BE2C (cell line): ENCODE data around the genes CYB561D1 and GNAI3.

GRCh38 chr1:109493546-109494614 is at the start of gene CYB561D1:
CYB561D1 (plus strand) TSS chr1:109494094.
- RRBS = 1% methylated on average over 19 of the region's 56 CpGs

DNA sequence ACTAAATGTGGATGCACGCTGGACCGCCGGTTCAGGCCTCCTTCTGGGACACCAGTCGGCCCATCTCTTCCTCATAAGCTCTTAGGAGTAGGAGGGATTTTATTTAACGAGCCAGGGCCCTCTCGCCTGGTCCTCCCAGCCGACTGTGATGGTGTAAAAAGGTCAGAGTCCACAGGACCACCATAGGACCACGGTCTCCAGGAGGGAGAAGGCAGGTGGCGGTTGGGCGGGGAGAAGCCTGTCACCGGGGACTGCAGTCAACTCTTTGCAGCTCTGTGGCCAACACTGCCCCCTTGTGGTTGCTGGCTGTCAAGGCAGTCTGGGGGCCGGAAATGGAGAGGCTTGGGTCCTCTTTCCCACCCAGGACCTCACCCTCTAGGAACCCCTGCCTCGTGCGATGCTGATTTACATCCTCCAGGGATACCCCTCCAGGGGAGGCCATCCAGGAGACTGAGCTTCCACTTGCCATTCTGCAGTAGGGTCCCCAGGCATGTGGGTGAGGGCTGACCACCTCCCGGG is 7.4 kb upstream of the GPR61 start:
- RRBS = 55% methylated on average over 5 of the region's 15 CpGs

DNA sequence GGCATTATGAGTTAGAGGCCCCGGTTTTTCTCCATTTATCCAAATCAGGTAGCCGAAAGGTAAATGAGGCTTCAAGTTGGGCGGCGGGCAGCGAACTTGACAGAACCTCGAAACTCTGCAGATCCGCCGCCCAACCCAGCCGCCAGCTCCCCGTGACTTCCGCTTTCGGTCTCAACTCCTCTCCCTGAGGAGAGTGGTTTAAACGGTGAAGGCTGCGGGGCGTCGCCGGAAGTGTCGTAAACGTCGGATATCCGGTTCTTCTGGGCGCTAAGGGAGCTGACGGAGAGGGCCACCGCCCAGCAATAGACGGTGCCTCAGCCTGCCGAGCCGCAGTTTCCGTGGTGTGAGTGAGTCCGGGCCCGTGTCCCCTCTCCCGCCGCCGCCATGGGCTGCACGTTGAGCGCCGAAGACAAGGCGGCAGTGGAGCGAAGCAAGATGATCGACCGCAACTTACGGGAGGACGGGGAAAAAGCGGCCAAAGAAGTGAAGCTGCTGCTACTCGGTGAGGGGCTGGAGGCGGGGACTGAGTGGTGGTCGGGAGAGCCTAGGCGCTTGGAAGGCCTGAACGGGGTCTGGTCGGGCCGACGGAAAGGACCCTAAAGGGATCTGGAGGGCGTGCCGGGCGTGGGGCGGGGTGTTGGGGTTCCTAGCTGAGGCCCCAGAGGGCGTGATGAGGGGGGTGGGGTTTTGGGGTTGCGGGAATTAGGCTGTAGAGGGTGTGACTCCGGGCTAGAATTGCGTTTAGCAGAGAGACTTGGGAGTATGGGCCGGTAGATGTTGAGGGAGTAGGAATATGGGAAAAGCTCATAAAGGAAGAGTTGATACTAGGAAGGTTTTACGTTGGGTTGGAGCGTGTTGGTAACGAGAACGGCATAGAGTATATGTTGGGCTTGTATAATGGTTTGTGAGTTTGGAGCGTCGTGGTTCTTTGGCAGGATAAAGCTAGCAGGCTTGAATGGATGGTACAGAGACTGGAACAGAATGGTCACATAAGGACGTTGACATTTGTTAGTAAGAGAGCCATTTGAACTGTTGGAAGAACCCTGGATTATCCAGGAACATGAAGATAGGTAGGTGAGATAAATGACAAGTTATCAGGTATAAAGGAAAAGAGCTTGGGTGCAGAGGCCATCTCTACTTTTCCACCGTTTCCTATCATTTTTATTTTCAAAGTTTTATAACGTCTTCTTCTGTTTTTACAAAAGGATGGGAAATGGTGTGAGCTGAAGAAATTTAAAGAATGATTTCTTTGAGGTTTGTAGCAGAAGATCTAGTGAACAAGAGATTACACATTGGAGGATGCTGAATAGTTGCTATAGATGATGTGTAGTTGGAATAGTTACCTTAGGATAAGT is at the start of gene GNAI3:
TSS of gene GNAI3 (plus strand) at position 279 of the 1,355 bp plus-strand sequence.
- RRBS = 4% methylated on average over 14 of the region's 69 CpGs

DNA sequence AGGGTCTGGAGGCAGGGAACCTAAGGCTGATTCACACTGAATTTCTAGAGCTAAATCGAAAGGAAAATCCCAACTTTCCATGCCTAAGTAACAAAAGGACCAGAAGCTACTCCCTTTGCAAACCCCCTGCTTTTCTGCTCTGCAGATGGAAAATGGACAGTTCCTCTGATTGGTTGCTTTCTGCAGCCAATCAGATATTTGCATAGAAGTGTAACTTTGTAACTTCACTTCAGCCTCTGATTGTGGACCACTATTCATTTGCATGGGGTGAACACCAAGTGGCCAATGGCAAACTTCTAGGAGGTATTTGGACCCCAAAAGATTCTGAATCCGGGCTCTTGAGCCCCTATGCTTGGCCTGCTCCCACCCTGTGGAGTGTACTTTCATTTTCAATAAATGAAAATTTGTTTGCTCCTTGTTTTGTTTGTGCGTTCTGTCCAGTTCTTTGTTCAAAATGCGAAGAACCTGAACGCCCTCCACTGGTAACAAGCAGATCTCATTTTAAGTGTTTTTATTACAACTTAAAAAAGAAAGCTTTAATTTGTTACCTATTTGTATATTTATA is 6.5 kb upstream of the GSTM4 start:
- RRBS = no CpG with 5 or more reads among the region's 5 CpGs

- RRBS = no CpG with 5 or more reads among the region's 4 CpGs
Observed at GRCh38 chr1:109715622-109715931, 3.5 kb downstream of the GSTM5 start.

DNA sequence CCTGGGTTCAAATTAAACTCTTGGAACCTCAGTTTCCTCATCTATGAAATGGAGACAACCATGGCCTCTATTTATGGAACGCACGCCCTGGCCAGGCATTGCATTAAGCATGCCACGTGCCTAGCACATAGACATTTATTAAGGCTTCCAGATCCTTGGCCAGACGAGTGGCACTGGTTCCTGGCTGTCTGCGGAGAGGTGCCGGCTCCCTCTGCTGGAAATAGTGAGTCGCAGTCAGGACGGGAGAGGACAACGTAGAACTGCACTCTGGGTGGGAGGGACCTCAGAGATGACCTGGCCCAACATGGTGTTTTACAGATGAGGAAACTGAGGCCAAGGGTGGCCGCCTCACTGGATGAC is 9.9 kb upstream of the EPS8L3 start:
- RRBS = no CpG with 5 or more reads among the region's 10 CpGs

GRCh38 chr1:109852369-109852775 is 58.3 kb upstream of the CSF1 start:
- RRBS = no CpG with 5 or more reads among the region's 7 CpGs

DNA sequence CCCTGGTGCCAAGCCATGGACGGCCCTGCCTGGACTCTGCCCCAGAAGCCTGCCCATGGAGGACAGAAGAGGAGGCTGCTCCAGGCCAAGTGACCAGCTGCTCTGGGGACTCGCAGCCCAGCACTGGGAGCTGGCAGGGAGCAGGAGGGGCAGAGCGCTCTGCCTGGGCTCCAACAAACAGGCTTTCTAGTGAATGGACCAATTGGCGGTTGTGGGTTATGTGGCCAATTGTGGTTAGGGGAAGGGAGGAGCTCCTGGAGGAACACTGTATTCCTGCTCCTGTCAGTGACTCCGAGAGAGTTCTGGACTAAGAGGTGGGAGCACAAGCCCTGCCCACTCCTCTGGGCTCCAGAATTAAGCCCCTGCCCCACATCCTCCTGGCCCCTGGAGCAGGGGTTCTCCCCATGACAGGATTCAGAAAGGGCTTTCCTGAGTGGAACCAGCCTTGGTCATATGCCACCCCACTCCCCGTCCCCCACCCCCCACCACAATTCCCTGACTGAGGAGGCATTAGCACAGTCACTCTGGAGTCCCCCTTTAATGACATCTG is 6.1 kb upstream of the CSF1 start:
- RRBS = no CpG with 5 or more reads among the region's 6 CpGs

DNA sequence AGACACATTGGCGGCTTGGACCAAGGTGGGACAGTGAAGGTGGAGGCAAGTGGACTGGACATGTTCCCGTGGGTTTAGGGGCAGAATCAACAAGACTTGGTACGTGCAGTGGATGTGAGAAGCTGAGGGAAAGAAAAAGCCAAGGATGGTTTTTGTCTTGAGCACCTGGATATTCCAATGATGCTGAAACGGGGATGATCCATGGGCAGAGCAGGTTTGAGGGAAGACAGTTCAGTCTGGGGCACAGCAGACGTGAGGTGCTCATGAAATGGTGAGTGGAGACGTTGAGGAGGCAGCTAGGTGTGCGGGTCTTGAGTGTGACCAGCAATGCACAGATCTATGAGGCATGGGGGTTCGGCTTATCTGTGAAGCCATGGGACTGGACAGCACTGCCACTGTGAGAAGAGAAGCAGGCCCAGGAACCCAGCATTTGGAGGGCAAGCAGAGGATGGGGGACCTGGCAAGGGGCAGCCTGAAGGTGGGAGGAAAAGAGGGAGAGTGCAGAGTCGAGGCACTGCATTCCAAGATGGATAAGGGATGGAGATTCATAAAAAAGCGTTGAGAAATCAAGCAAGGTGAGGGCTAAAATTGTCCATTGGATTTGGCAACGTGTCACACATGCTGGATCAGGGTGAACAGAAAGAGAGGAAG is 8.0 kb downstream of the CSF1 start:
- RRBS = no CpG with 5 or more reads among the region's 11 CpGs

DNA sequence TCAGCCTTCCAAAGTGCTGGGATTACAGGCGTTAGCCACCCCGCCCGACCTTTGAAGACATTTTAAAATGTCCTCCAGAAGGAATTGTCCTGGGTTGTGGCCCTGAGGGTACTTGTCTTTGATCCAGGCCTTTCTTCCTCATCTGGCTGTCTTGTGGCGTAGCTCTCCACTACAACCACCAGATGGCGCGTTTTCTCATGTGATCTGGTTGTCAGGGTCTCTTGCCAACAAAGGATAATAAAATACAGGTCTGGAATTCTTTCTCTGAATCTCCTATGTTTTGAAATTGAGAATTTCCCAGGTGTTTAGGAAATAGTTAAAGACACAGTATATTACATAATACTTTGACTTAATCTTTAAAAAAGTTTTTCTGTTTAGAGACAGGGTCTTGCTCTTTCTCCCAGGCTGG is 4.8 kb upstream of the STRIP1 start:
- RRBS = no CpG with 5 or more reads among the region's 6 CpGs

DNA sequence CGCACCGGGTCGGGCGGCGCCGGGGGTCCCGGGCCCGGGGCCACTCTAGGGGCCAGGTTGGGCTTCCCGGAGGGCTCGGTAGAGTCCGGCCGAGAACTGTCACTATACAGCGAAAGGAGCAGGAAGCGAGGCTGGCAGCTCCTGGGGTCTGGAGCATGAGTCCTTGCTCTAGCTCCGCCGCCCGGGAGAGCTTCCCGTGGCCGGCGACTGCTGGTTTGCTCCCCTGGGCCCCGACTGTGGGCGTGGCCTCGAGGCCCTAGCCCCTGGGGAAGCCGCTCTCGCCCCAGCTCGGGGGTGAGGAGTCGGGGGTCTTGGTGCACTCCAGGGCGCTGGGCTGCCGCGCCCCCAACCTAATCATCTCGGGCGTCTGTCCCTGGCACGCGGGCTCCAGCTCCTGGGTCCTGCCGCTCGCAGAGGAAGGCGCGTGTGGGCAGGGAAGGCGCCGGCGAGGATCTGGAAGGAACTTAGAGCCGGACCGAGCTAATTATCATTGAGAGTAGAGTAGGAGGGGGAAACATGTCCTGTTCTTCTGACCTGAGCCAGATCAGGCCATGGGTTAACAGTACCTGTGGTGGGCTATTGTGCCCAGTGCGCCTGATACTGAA is 521 bp downstream of the STRIP1 start:
- RRBS = under 1% methylated on average over 8 of the region's 44 CpGs

GRCh38 chr1:110187487-110187900 is 22.6 kb upstream of the KCNC4 start:
- RRBS = no CpG with 5 or more reads among the region's 2 CpGs

- RRBS = 83% methylated on average over 7 of the region's 52 CpGs
Observed at GRCh38 chr1:110222940-110223894, 13.1 kb downstream of the KCNC4 start.

DNA sequence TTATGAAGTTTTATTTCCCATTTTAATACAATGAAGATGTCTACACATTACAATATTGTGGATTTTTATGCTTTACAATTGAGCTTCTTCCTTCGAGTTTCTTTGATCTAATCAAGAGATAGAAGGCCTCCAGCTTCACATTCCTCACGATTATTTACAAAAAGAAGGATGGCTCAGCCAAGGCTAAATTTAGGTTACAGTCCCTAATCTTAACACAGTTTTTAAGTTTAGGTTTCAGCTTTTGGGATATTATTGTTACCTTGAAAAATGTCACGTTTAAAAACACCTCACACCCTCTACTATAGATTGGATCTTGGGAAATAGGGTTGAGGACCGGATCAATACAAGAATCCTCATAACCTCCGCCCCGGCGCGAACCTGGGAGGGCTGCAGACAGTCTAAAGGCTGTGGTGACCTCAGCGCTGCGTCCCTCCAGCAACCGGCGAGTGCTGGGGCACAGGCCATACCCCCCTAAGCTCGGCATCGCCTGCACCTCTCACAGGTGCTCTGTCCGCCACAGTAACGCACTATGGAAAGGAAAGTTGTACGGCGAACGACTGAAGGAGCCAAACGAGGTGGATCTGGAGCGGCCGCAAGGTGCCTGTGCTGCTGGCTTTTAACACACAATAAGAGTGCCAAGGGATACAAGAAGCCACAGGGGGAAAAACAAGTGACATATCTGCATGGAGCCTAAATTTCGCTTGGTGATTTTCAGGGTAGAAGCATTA is 1.6 kb upstream of the RBM15 start:
- RRBS = under 1% methylated on average over 6 of the region's 23 CpGs

GRCh38 chr1:110339596-110340743 is 793 bp downstream of the RBM15 start:
- RRBS = under 1% methylated on average over 28 of the region's 74 CpGs

DNA sequence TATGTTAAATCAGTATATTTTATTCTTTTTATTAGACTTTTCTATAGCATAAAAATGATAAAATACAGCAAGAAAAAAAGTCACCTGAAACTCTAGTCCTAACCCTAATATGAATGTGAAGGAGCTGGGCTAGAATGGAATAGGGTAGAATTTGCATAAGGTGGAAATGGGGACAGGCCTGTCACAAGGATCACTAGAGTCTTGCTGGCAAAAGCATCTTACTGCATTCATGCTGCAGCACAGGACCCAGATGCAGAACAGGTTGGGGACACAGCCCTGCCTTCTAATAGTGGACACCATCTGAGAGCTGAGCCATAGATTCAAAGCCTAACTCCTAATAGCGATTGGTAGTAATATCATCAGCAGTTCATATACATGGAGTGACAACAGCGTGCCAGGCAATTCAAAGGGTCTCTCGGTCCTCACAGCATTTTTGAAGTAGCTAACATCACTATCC is 6.2 kb upstream of the LAMTOR5 start:
- RRBS = no CpG with 5 or more reads among the region's 3 CpGs

GRCh38 chr1:110606956-110608164 is 1.2 kb upstream of the KCNA2 start:
- RRBS = 3% methylated on average over 57 of the region's 99 CpGs

DNA sequence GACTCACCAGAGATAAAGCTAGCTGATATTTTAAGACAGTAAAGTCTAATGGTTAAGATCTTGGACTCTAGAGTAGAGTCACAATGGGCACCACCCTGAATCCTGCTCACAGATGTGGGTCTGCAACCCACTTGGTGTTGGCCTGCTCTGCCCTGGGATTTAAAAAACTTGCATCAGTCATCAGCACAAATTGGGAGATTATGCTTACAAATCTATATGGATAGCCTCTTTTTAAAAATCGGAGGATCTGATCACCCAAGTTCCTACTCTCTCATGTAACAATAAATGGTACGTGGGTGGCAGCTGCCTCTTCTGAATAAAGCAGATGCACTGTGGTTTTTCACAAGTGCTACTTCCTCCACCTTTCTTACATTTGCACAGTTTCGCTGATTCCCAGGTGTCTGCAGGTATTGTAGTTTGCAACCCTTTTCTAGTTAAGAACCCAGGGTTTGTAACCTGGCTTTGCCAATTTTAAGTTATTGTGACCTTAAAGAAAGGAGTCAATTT is 29.9 kb upstream of the KCNA2 start:
- RRBS = no CpG with 5 or more reads among the region's 3 CpGs

GRCh38 chr1:110643856-110644260 is 30.9 kb downstream of the KCNA3 start:
- RRBS = no CpG with 5 or more reads among the region's 4 CpGs

GRCh38 chr1:110899380-110899813 is 26.4 kb downstream of the CD53 start:
- RRBS = no CpG with 5 or more reads among the region's 2 CpGs